REH cell (cell line): ENCODE measurements around a stretch of chr21.

GRCh38 chr21:19345175-19345517 is 941.6 kb upstream of the TMPRSS15 start:
- PRO-cap = no peak

GRCh38 chr21:19853675-19854396 is 1144.4 kb upstream of the NCAM2 start:
- PRO-cap = no peak

DNA sequence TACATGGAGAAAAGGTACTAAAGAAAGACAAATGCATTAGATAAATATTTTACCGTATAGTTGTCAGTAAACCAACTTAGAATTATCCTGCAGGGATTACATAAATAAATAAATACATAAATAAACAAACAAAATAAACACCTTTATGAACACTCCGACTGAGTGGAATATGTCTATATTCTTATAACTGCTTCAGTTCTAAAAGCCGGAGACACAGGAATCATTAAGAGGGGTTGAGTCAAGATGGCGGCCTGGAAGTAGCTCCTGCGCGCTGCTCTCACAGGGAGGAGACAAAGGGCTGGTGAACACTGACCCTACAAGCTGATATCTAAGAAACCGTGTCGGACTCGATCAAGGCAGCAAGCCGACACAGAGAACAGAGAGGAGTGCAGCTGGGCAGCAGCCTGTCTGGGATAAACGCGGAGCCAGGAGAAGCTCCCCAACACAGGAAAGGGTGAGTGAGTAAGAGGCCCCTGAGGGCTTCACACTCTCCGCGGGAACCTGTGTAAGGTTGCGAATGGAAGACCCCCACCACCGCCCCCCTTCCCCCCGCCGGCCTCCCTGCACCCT is 1098.6 kb upstream of the NCAM2 start:
- PRO-cap = no peak

DNA sequence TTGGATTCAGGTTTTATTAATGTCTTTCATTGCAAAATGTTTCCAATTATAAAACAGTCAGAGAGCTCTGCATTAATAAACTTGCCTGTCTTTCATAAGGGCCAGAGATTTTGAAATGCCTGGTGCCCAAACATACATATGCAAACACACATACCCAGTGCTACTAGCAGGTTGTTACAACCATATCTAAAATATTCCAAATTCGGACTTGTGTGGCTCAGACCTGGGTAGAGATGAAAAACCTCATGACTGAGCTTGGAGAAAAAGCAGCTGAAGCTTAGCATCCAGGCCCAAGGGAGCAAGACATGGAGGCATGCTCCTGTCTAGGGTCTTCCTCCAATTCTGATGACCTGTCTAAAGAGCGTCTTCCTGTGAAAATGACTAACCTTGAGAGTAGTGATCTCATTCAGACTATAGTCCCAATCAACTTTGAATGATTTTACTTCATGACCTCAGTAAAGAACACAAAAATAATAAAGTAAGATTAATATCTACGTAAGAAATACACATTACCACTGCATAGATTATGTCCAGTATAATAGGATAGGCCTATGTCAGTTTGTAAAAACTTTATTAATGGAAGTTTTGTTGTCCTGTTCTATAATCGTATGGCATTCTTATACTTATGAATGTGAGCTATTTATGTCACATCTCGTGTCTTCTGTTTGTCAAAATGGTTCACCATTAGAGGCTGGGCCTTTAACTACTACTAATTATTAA is 201.1 kb downstream of the NCAM2 start:
- PRO-cap = no peak

DNA sequence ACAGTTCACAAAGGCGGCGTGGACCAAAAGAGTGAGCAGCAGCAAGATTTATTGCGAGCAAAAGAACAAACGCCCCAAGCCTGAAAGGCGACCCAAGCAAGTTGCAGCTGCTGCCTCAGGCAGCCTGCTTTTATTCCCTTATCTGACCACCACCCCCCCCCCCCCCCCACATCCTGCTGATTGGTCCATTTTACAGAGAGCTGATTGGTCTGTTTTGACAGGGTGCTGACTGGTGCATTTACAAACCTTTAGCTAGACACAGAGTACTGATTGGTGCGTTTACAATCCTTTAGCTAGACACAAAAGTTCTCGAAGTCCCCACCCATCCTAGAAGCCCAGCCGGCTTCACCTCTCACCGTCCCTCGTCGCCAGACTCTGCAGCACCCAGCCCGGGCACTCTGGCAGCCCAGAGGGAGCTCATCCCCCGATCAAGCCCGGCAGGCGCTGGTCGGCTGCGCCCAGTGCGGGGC is 2023.0 kb downstream of the NCAM2 start:
- PRO-cap = no peak

- PRO-cap = no peak
These were observed 2222.6 kb downstream of the MRPL39 start for GRCh38 chr21:23384498-23385284.

GRCh38 chr21:25421104-25422027 is 185.9 kb downstream of the MRPL39 start:
- PRO-cap = no peak

- PRO-cap = bidirectional peak, plus-strand start at chr21:25561841, minus-strand start at chr21:25561727; bidirectional peak, plus-strand start at chr21:25562084, minus-strand start at chr21:25562103; bidirectional peak, plus-strand start at chr21:25562469, minus-strand start at chr21:25562421
These were observed 45.4 kb downstream of the MRPL39 start for GRCh38 chr21:25561377-25562728.

GRCh38 chr21:25790120-25790765 is 55.5 kb downstream of the GABPA start:
- PRO-cap = unidirectional peak, plus-strand start at chr21:25790271

GRCh38 chr21:25879130-25879380 is 144.3 kb downstream of the GABPA start:
- PRO-cap = no peak

DNA sequence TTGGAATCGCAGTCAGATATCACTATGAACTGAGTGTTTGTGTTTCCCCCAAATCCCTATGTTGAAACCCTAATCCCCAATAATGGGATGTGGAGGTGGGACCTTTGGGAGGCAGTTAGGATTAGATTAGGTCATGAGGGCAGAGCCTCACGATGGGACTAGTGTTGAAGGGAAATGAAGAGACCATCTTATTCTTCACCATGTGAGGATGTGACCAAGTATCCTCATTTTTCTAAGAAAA is 144.5 kb downstream of the GABPA start:
- PRO-cap = no peak

GRCh38 chr21:25895884-25896353 is 161.1 kb downstream of the GABPA start:
- PRO-cap = no peak

- PRO-cap = no peak
These were observed 176.8 kb downstream of the GABPA start for GRCh38 chr21:25911518-25912099.

DNA sequence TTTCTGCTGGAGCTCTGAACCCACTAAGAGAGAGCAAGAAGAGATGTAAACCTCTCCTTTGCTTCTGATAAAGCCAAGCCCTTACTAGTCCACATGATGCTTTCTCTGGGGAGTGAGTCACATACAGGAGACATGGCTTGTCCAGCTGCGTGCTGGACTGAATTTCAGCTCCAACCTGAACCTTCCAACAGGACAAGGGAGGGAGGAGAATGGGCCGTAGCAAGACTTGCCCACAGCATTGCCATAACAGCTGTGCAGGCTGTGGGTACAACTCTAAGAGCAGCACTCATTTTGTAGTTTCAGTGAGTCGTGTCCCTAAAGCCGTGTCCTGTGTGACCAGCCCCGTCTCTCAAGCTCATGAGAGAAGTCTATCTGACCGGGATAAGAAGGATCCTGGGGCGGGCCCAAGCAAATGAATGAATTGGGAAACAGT is 195.1 kb downstream of the GABPA start:
- PRO-cap = no peak

GRCh38 chr21:25982349-25982597 is 188.3 kb downstream of the APP start:
- PRO-cap = no peak

GRCh38 chr21:26053060-26053638 is 117.4 kb downstream of the APP start:
- PRO-cap = no peak

DNA sequence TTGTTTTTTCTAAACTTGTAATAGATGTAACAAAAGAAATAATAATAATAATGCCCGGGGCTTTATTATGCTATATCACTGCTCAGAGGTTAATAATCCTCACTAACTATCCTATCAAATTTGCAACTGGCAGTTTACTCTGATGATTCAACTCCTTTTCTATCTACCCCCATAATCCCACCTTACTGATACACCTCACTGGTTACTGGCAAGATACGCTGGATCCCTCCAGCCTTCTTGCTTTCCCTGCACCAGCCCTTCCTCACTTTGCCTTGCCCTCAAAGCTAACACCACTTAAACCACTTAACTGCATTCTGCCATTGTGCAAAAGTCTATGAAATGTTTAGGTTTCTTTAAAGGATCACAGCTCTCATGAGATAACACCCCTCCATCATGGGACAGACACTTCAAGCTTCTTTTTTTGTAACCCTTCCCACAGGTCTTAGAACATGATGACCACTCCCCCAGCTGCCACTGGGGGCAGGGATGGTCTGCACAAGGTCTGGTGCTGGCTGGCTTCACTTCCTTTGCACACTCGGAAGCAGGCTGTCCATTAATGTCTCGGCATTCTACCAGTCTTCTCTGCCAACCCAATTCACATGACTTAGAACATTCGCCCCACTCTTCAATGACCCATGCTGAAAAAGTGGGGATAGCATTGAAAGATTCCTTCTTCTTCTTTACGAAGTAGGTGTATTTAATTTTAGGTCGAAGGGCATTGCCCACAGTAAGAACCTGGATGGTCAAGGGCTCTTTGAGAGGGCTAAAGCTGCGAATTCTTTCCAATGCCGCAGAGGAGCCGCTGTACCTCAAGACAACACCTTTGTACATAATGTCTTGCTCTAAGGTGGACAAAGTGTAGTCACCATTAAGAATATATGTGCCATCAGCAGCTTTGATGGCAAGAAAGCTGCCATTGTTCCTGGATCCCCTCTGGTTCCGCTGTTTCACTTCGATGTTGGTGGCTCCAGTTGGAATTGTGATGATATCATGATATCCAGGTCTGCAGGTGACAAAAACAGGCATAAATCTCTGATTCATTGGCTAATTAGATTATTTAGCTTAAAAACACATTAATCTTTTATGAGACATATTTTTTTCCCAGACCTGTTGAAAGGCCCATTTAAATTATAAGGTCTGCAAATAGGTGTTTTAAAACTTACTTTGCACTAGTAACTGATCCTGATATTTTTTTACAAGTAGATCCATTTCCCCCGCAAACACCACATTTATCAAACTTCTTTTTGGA is 7.5 kb downstream of the ADAMTS1 start:
- PRO-cap = no peak

- PRO-cap = no peak
These were observed 4.4 kb downstream of the ADAMTS1 start for GRCh38 chr21:26840821-26841284.

DNA sequence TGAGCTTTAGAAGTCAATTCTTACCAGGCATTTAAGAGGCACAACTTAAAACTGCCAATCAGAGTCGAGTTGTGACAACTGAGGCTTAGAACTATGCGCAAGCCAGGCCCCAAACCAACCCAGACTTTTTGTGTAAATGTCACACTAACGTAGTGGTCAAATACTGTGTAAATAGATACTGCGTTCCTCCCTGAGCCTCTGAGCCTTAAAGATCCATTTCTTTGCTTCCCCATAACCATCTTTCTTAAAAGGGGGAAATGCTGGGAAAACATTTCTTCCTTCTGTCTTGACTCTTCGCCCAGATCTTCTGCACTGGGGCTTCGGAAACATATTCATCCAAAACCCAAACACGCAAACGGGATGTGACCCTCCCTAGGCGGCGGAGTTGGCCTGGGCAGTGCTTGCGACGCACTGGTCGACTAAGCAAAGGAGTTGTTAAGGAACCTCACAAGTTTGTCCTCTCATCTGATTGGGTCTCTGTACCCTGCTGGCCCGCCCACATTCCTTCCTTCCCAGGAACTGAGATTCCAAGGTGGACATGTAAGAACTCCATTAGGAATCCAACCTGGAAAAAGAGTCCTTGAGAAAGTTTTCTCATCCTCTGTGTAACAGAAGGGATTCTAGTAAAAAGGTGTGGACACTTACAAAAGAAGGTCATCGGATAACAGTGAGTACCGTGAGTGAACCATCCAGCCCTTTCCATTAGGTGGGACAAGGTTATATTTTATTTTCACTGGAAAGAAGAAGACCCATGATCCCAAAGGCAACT is 2.5 kb downstream of the ADAMTS5 start:
- PRO-cap = no peak

- PRO-cap = no peak
These were observed 69.8 kb upstream of the ADAMTS5 start for GRCh38 chr21:27036651-27037141.